ENCODE measurements around the gene RAB5IF.

DNA sequence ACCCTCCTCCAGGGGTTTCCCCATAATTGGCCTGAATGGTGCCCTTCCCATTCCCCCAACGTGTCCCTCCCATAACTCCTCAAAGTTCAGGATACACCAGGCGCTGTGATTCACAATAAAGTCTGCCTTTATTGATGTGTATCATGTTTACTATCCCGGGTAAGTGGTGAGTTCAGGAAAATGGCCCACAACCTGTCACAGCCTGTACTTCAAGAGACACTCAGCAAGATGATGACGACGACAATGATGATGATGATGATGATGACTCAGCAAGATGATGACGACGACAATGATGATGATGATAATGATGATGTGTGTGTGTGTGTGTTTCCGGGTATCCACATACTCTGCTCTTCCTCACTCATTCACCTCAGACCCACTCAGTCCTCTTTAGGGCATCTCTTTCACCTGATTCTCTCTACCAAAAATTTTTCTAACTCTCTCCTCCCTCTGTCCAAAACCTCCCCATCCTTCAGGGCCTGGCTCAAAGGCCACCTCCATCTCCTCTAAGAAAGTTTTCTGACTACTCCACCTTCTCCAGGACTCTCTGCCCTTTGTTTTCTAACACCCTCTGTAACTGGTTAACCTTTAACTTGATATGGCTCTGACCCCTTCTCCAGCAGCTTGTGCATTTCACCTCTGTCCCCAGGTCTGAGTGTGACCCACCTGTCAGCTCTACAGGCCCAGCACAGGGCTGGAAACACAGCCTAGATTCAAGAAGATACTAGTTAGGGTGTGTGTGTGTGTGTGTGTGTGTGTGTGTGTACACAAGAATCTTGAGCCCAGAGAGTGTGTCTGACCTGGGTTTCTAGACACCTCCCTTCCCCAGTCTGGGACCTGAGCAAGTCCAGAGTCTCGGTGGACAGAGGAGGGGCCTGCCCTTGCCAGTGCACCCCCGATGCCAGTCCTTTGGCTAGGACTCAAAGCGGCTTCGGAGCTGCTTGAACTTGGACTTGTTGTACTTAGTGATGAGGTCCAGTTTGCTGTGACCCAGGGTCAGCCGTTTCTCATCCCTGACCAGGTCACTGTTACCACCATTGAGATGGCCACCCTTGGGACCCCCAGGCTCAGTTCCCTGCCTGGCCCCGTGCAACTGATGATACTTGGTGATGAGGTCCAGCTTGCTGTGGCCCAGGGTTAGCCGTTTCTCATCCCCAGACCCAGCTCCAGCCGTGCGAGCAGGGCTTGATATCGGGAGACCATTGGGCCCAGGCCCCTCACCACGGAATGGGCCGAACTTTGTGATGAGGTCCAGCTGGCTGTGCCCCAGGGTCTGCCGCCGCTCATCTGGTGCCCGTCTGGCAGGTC, 1.5 kb upstream of the EIF6 start:
- PRO-cap = no peak
- RAMPAGE, long total RNA, 4 experiments = no peak in any of the 4 experiments

DNA sequence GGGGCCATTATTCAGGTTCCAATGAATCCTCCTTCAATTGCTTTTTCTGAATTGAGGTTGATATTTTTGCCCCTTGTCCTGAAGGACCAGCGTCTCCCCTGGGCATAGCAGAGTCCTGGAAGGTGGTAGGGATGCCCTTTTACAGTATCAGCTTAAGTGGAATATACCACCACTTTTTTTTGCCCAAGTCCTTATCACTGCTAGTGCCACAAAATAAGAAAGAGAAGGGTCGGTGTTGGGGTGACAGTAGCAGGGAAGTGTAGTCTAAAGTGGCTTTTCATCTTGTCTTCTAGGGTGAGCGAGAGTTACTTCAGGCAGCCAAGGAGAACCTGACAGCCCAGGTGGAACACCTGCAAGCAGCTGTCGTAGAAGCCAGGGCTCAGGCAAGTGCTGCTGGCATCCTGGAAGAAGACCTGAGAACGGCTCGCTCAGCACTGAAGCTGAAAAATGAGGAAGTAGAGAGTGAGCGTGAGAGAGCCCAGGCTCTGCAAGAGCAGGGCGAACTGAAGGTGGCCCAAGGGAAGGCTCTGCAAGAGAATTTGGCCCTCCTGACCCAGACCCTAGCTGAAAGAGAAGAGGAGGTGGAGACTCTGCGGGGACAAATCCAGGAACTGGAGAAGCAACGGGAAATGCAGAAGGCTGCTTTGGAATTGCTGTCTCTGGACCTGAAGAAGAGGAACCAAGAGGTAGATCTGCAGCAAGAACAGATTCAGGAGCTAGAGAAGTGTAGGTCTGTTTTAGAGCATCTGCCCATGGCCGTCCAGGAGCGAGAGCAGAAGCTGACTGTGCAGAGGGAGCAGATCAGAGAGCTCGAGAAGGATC, 27.1 kb downstream of the C20orf173 start:
- PRO-cap = no peak
- RAMPAGE, long total RNA, 4 experiments = no peak in any of the 4 experiments

DNA sequence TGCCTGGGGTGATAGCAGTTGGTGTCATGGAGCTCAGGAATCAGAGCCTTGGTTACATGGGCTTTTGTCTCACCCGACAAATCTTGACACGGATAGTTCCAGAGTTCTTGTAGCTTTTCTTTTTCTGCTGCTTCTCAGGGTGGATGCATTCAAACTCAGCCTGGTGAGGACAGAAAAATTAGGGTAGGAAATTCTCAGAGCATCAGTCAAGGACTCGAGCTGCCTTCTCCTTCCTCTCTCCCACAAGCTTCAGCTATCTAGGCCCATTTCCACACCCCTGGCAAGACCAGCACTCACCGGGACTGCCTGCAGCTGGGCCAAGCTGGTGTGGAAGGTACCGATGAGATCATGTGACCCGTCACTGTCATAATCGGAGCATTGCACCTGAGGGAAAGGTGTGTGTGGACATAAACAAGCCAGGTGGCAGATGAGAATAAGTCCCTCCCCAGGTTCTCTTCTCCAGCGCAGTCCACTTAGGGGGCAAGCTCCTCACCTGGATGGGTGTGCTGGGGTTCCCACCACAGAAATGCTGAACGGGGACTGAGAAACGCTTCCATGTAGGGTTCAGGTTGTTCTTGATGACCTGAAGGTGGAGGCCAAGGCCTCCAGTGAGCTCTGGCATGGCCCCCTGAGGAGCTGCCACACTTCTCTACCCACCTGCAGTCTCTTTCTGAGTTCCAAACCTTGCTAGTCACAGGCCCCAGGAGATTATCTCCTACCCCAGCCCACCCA, 15.7 kb downstream of the SPAG4 start:
- PRO-cap = no peak
- RAMPAGE, long total RNA, 4 experiments = no peak in any of the 4 experiments

DNA sequence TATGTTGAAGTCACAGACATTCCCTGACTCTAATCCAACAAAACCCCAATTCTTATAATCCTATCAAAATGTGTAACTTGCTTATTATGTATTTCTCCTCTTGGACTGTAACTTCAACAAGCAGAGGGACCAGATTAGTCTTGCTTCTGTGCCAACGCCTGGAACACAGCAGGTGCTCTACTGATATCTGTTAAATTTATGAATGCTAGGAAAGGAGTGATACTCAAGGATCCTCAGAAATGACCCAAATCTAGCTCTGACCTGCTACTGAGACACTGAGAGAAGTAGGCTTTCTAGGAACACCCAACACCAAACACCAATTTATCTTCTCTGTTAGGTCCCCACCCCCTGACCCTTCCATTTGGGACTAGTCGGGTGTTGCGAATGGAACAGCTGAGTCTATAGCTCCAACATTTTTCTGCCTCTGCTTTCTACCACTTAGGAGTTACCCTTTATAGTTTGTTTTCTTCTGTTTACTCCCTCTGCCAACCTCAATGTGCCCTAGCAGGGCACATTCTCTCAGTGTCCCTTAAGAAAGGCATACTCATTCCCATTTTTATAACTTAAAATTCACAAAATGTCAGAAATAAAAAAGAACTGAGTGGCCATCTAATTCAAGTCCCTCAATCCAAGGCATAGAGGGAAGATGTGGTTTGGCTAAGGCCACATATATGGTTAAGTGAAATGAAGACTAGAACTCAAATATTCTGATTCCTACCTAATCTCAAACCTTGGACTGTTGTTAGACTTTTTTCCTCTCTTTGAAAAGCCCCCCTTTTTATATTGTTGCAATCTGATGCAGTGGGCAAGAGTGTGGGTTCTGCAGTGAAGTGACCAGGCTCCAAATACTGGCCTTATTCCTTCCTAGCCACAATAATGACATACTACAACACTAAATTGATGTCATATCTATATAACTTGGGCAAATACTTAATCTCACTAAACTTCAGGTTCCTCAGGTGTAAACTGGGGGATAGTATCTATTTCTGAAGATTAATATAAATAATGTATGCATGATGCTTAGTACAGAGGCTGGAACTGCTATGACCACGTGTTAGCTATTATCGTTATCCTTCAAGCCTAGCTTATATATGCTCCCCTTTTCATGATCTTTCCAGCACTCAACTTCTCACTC, 23.8 kb downstream of the CPNE1 start:
- PRO-cap = no peak
- RAMPAGE, long total RNA, 4 experiments = no peak in any of the 4 experiments

DNA sequence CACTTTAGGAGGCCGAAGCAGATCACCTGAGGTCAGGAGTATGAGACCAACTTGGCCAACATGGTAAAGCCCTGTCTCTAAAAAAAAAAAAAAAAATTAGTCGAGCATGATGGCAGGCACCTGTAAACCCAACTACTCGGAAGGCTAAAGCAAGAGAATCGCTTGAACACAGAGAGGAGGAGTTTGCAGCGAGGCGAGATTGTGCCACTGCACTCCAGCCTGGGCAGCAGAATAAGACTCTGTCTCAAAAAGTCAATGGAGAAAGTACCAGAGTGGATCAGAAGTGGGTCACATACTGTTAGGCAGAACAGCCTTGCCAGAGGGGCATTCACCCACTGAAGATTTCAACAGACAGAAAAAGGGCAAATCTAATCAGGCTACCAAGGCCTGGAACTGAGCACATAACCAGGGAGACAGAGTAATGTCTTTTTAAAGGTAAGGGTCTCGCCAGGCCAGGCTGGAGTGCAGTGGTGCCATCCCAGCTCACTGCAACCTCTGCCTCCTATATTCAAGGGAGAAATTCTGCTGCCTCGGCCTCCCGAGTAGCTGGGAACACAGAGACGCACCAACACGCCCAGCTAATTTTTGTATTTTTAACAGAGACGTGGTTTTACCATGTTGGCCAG, 21.4 kb downstream of the RBM39 start:
- PRO-cap = no peak
- RAMPAGE, long total RNA, 4 experiments = no peak in any of the 4 experiments

DNA sequence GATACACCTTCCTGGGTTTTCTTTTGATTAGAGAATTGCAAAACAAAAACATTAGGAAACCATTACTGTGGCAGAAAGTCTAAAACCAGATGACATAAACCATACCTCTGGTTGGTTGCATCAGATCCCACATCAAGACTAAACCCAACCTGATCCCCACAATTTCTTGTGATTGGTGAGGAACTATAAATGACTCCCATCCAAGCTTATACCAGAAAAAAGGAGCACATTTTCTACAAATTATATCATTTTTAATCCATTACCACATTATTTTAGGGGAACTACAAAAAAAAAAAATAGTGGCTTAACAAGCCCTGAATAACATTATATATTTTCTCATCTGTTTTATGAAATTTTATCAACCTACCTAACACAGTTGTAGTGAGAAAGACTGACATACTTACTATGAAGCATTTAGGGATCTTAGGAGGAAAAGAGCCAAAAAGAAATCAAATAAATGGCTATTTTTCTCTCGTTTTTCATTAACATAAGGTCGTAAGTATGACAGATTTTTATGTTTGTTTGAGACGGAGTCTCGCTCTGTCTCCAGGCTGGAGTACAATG, 5.8 kb downstream of the RBM39 start:
- PRO-cap = no peak
- RAMPAGE, long total RNA, 4 experiments = no peak in any of the 4 experiments

GRCh38 chr20:35740436-35740753, 1.7 kb downstream of the RBM39 start:
- PRO-cap = no peak
- RAMPAGE, long total RNA, 4 experiments = no peak in any of the 4 experiments

DNA sequence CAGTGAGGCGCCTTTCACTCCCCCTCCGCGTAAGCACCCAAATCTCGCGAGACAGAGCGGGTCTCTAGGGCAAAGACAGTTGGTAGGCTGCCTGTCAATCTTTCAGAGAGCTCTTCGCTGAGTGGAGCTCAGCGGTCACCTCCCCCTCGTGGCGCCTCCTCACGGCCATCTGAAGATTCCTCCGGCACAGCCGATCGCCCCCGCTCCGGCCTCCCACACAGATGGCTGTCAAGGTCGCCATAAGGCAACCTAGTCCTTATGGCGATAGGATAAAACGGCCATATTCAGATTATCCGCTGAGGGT, 326 bp upstream of the RBM39 start:
- PRO-cap = bidirectional peak, plus-strand start at position 168 of the sequence, minus-strand start outside the sequence
- RAMPAGE, long total RNA, 4 experiments = start-site peak on the plus strand in 1 of 4 experiments, centred at position 191 of the sequence, 43 reads per replicate

DNA sequence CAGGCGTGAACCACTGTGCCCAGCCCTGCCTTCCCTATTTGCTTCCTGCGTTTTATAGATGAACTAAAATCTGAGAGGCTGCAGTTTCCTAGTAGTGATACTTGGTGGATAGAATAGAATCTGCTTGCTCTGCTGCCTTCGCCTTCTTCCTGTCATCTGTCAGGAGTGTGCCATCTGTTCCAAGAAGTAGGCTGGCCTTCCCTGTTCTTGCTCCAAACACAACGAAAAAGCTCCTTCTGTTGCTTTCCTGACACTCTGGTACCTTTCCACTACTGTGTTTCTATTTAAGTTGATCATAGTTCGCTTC, 47.3 kb downstream of the PHF20 start:
- PRO-cap = unidirectional peak, minus-strand start at position 158 of the sequence
- RAMPAGE, long total RNA, 4 experiments = no peak in any of the 4 experiments

GRCh38 chr20:35848770-35849258, 77.0 kb downstream of the PHF20 start:
- PRO-cap = no peak
- RAMPAGE, long total RNA, 4 experiments = no peak in any of the 4 experiments

- PRO-cap = no peak
- RAMPAGE, long total RNA, 4 experiments = no peak in any of the 4 experiments
Observed at GRCh38 chr20:35906820-35907633, 47.3 kb downstream of the SCAND1 start.

GRCh38 chr20:36049828-36050220, 81.4 kb downstream of the CNBD2 start:
- PRO-cap = no peak
- RAMPAGE, long total RNA, 4 experiments = no peak in any of the 4 experiments

DNA sequence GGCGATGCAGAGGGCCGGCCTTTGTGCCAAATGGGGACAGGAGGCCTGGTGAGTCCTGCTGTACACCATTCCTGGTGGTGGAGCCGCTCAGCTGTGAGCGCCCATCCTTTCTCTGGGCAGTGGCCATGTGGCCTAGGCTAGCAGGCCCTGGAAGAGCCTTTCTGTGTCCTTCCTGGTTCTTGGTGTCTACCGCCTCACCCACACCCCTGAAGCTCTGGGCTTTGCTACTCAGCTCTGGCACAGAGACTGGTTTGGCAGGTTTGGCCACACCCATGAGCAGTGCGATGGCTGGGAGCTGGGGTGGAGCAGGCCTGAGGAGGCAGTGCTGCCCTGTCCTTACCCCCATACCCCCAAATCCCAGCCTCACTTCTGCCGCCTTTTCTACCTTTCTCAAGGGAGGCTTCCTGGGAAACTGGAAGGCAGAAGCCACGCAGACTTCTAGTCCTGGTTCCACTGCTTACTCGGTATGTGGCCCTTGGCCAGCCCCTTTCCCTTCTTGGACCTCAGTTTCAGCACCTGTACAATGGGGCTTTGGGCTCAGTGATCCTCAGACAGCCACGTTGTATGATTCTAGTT, 32.2 kb upstream of the EPB41L1 start:
- PRO-cap = no peak
- RAMPAGE, long total RNA, 4 experiments = no peak in any of the 4 experiments

- PRO-cap = no peak
- RAMPAGE, long total RNA, 4 experiments = no peak in any of the 4 experiments
Observed at GRCh38 chr20:36147905-36148311, 6.6 kb upstream of the EPB41L1 start.

DNA sequence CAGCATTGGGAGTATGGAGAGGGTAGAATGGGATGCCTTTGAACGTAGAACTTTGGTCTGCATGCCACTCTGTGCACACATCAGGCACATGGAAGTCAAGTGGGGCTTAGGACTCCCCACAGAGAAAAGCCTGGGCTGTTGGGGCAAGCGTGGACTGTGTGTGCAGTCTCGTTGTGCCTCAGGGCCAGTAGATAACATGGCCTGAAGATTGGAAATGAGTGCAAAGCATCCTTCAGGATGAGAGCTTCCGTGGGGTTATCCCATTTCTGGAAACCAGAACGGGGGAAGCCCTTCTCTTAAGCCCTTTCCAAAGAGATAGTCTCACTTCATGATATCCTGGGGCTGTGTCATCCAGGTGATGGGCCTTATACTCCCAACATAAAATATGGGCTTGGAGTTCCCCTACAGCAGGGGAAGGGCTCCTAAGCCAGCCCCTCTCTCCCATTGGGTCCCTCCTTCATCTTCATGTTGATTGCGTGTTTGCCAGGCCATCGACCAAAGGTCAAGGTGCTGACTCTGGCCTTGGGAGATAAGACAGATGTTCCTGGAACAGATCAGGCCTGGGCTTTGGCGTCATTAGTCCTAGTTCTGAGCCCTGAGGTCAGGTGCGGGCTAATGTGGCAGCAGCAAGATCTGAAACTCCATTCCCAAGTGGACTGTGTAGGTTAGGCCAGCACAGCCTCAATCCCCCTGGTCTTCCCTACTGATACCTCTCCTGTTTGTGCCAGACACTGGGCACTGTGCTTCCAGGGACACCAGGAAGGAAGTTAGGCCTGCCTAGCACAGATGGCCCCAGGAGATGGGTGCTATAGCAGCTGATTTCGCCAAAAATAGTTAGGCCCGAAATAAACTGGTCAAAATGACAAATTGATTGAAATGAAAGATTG, 28.5 kb downstream of the EPB41L1 start:
- PRO-cap = no peak
- RAMPAGE, long total RNA, 4 experiments = no peak in any of the 4 experiments

- PRO-cap = no peak
- RAMPAGE, long total RNA, 4 experiments = no peak in any of the 4 experiments
Observed at GRCh38 chr20:36460398-36460984, 80.8 kb upstream of the MYL9 start.

DNA sequence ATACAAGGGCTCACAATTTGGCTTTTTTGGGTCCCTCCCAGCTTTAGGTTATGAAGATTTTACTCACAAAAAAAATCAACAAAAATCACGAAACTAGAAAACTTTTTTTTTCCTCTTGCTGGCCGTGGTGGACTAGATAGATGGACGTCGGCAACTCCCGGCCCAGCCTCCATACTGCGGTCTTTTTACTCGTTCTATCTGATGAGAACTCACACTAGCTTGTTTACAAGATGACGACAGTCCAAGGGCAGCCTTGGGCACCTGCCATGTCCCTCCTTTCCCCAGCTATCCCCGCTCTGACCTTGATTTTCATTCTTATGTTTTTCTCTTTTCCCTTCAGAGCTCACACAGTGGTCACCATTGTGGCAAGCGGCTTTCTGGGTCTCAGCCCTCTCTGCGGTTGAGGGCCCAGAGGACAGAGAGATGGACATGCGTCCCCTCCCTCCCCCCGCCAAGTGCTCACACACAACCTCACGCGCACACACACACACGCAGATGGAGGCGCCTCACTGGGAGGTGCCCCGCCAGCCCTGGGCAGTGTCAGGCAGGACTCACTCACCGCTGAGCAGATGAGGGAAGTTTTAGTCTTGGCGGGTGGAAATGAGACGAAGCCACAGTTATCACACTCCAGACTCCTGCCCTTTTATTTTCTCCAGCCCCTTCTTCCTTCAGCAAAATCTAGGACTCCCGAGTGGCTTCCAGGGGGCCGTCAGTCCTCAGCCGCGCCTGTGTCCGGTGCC, 14.0 kb upstream of the MYL9 start:
- PRO-cap = bidirectional peak, plus-strand start at position 346 of the sequence, minus-strand start at position 176 of the sequence
- RAMPAGE, long total RNA, 4 experiments = no peak in any of the 4 experiments

GRCh38 chr20:36571512-36572066, 1.8 kb upstream of the TGIF2 start:
- PRO-cap = no peak
- RAMPAGE, long total RNA, 4 experiments = no peak in any of the 4 experiments

GRCh38 chr20:36575404-36575824, 2.0 kb downstream of the TGIF2 start:
- PRO-cap = no peak
- RAMPAGE, long total RNA, 4 experiments = no peak in any of the 4 experiments

- PRO-cap = bidirectional peak, plus-strand start at chr20:36605781, minus-strand start at chr20:36605539; bidirectional peak, plus-strand start at chr20:36606203, minus-strand start at chr20:36606167
- RAMPAGE, long total RNA, 4 experiments = start-site peak on the plus strand in 2 of 4 experiments, at chr20:36605782-36605796 at its widest, 21 to 24 reads per replicate
Observed at GRCh38 chr20:36605344-36606447, at the start of gene RAB5IF. RAB5IF (plus strand) TSS chr20:36605779.